ENCODE measurements around the gene KCNK4.

DNA sequence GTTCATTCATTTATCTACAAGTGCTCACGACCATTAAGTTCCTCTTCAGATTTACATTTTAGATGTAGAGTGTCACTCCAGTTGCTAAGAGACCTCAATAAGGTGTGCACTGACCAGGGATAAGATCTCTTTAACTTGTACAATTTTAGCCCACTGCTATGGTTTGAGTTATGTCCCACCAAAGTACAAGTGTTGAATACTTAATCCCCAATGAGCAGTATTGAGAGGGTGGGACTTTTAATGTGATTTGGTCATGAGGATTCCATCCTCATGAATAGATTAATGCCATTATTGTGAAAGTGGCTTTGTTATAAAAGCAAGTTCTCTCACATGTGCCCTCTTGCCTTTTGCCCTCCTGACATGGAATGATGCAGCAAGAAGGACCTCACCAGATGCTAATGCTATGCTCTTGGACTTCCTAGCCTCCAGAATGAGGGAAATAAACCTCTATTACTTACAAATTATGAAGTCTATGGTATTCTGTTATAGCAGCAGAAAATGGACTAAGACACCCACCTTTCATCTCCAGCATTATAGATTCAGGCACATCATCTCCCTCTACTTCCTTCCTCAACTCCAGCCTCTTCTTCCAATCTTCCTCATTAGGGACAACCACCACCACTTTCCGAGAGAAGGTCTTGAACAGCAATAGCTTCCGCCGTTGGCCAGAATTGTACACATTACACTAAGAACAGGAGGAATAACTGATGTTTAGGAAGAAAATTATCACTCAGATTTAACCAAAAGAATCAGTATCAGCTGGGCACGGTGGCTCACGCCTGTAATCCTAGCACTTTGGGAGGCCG, 7.5 kb downstream of the HNRNPUL2 start:
- RRBS, result no CpG with 5 or more reads among the region's 7 CpGs

- RRBS, result 5% methylated on average over 32 of the region's 58 CpGs
These were observed 801 bp downstream of the HNRNPUL2 start for GRCh38 chr11:62726312-62726999.

DNA sequence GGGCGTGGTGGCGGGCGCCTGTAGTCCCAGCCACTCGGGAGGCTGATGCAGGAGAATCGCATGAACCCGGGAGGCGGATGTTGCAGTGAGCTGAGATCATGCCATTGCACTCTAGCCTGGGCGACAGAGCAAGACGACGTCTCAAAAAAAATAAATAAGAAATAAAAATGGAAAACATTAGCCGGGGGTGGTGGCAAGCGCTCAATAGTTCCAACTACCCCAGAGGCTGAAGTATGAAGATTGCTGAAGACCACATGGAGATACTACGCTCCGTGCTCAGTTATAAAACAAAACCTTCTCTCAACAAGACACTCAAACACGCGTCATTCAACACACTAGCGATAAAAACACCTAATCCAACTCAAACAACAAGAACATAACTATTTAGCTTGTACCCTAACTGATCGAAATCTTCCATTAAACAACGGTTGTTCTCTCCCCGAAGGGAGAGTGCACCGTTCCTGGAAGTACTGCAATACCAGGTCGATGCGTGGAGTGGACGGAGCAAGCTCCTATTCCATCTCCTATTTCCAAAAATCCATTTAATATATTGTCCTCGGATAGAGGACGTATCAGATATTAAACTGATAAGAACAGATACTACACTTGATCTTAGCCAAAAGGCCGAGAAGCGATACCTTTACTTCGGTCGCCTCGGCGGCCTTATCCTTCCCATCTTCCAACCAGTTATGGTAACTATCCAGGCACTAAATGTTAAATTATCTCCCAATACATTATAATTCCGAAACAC, 2.0 kb upstream of the WDR74 start:
- RRBS, result no CpG with 5 or more reads among the region's 33 CpGs

DNA sequence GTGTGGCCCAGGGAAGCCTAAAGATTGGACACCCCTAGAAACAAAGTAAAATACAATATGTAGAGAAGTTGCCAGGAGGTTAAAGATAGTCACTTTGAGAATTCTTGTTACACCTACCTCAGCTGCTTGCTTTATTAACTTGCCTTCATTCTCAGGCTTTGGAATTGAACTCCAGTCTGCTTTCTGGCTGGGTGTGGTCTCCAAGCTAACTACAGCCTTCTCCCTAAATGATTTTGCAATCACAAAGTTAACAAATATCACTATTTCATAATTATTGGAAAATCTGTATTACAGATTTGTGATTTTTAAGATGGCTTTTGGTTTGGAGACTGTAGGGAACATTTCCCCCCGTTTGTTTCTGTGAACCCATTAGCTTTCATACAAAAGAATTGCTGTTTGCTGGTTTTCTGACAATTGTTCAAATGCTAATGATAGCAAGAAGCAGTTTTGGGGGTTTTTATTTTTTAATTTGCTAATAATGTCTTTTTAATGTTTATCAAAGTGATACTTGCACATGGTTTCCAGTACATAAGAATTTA, 2.1 kb downstream of the PLAAT5 start:
- RRBS, result no CpG with 5 or more reads among the region's 1 CpG

DNA sequence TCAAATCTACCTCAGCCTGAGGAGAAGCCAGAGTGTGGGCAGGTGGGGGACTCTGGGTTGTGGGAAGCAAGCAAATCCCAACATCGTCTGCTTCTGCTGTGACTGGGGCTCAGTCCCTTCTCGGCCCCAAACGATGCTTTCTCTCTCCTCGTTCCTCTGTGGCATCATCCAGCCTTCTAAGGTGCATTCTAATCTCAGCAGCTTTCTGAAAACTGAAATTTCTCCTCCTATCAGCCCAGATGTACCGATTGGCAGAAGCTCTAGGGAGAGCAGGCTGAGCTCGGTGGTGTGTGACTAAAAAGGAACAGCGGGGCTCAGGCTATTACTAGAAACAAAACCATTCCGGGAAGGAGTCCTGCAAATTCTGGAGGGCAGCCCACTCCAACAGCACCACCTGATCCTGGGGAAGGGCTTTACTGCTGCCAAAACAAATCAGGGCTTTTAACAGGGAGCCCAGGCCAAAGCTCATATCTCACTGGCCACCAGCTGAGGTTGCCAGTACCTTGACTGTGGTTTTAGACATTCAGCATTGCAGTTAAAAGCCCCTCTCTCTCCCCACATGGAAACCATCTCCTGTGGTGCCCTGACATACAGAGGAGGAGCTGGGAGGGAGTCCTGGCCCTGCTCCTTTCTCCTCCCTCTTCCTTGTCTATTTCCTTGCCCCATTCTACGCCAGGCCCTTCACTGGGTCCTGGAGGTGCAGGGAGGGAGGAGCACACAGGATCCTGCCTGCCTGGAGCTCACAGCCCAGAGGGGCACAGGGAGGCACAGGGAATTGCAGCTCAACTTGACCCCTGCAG, 740 bp downstream of the PLAAT4 start:
- RRBS, result no CpG with 5 or more reads among the region's 9 CpGs

DNA sequence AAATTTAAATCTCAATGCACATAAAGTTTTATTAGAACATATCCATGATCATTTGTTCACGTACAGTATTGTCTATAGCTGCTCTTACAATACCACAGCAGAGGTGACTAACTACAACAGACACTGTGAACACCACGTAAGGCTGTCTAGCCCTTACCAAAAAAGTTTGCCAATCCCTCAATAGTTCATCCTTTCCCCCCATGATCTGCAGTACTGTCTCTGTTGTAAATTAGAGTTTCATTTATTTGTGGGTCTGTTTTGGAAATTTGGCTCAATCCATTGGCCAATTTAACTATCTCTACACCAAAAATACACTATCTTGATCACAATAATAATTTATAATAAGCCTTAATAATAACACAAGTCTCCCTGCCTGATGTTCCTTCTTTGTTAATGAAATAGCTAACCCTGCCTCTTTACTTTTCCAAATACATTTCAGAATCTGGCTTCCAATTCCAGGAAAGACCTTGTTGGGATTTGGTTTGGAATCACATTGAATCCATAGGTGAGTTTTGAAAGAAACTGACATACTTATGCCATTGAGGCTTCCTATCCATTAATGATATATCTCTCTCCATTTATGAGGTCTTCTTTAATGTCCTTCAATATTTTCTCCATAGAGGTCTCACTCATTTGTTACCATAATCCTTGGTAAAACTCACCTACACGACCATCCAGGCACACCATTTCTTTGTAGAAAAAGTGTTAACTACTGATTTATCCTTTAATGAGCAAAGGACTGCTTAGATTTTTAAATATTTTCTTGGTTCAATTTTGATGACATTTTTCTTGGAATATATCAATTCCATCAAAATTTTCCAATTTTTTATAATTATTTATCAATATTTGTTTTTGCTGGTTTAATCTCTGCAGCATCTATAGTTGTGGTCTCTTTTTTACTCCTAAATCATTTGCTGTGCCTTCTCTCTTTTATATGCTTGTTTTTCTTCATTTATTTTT, 6.8 kb upstream of the PLAAT2 start:
- RRBS, result no CpG with 5 or more reads among the region's 3 CpGs

GRCh38 chr11:63613450-63613974, 721 bp downstream of the PLAAT3 start:
- RRBS, result 53% methylated on average over 8 of the region's 33 CpGs

DNA sequence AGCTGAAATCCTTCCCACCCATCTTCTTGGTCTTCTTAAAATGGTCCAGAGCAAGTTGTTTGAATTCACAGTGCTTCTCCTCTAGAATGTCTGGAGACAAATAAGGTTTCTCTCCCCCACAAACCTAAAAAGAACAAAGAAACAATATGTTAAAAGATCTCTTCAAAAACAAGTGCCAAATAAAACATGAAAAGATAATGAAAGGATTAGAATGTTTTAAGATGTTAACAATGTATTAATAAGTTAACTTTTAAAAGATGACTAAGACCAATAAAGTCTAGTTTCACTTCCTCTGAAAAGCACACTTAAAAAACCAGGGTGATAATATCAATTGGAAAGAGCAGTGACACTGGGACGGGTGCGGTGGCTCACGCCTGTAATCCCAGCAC, 17.1 kb upstream of the PLAAT3 start:
- RRBS, result no CpG with 5 or more reads among the region's 3 CpGs

GRCh38 chr11:63762446-63762691, 6.2 kb downstream of the ZFTA start:
- RRBS, result no CpG with 5 or more reads among the region's 18 CpGs

DNA sequence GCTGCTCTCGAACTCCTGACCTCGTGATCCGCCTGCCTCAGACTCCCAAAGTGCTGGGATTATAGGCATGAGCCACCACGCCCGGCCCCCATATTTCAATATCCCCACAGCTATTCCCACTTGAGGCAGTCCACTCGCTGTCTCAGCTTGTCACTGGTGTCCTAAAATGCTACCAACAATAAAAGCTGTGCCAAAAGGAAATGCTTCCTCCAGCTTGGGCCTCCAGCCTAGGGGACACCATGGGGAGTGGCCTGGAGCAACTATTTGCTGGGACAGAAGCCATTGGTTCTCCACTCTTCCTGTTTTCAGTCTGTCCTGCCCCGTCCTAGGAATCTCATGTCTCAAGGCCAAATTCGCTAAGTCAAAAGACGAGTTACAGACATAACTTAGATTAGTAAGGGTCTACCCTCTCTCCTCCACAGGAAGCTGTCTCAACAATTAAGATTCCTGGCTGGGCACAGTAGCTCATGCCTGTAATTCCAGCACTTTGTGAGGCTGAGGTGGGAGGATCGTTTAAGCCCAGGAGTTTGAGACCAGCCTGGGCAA, 7.3 kb upstream of the SPINDOC start:
- RRBS, result no CpG with 5 or more reads among the region's 10 CpGs

GRCh38 chr11:63907581-63908348, 9.2 kb downstream of the RCOR2 start:
- RRBS, result 59% methylated on average over 4 of the region's 23 CpGs

DNA sequence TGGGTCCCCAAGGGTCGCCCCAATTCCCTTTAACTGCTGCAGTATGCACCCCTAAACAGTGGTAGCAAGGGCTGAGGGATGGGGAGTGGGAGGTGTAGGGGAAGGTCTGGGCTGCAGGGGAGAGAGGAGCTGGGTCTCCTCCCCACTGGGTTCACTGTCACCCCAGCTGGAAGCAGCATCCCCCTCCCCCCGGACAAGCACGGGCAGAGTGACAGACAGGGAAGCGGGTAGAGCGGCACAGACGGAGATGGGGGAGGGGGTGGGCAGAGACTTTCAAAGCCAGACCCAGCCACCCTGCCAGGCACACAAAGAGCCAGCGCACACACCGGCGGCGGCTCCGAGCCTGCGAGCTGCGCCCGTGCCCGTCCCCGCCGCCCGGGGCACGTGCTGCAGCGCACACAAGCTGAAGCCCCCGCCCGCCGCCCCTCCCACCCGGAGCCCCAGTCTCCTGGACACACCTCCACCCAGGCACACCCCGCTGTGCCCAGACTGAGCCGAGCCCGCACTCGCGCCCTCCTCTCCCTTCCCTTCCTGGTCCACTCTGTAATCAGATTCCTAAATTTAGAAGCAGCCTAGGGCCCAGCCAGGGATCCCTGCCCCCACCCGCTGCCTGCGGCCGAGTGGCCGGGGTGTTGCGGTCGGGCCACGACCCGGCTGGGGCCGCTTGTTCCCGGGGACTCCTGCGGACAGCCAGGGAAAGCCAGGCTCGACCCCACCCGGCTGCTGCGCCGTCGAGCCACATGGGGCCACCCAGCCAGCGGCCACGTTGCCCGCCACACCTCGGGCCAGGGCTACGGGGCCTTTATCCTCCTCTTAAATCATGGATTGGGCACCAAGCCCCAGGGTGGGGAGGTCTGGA, 966 bp upstream of the RCOR2 start:
- RRBS, result 31% methylated on average over 24 of the region's 50 CpGs

GRCh38 chr11:64000112-64000434, 13.8 kb downstream of the OTUB1 start:
- RRBS, result 17% methylated on average over 12 of the region's 27 CpGs

GRCh38 chr11:64120808-64121488, 45.0 kb downstream of the MACROD1 start:
- RRBS, result no CpG with 5 or more reads among the region's 14 CpGs

GRCh38 chr11:64196886-64198207, 9.2 kb upstream of the FERMT3 start:
- RRBS, result no CpG with 5 or more reads among the region's 19 CpGs

GRCh38 chr11:64207064-64208159, 891 bp downstream of the FERMT3 start:
- RRBS, result 91% methylated on average over 7 of the region's 44 CpGs

DNA sequence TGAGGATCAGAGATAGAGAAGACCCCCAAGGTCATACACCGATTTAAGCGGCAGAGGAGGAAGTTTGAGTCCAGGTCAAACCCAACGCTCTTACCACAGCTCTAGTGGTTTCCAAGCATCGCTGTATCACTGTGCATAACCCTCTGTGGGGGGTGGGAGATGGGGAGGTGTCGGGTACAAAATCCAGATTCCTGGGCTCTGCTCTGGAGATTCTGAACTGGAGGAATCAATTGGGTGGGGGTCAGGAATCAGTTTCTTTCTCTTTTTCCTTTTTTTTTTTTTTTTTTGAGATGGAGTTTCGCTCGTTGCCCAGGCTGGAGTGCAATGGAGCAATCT, 694 bp downstream of the DNAJC4 start:
- RRBS, result no CpG with 5 or more reads among the region's 7 CpGs

GRCh38 chr11:64234753-64235760, 673 bp downstream of the VEGFB start:
- RRBS, result 10% methylated on average over 14 of the region's 64 CpGs

DNA sequence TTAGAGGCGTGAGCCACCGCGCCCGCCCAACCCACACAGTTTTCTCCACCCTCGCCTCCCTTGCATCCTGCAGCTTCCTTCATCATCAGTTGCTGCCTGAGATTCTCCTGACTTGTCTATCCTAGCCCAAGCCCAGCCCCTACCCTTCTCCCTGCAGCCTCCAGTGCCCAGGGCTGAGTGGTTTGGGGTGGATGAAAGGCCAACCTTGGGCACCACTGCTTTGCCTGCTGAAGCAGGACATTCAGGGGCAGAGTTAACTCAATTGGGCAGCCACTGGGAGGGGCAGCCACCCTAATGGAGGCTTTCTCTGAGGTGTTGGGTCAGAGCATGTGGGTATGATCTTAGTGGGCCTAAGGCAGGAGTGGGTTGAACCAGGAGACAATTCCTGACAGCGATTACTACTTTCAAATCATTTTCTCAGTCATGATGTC, 1.2 kb upstream of the ENSG00000286264 start:
- RRBS, result no CpG with 5 or more reads among the region's 6 CpGs

DNA sequence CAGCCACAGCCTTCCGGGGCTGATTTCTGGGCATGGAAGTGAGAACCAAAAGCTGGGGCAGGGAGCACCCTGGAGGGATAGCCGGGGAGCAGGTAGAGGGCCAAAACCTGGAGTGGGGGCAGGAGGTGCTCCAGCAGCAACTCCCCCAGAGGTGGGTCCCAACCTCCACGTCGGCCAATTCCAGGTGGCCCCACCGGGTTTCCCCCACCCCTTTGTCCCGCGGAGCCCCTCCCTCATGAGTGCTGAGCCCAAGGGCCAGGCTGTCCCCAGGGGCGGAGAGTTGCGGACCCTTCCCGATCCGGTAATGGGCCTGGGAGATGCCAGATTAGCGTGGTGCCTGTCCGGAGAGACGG, at the start of gene KCNK4:
Gene KCNK4, plus strand, starts transcription at position 239 of the 353 bp plus-strand sequence.
- RRBS, result 73% methylated on average over 14 of the region's 14 CpGs

Measured in OVCAR3 (cell line).